NB4 (cell line): ENCODE measurements around a stretch of chr19.

GRCh38 chr19:4555969-4556490 is 3.5 kb downstream of the SEMA6B start:
- RRBS = no CpG with 5 or more reads among the region's 27 CpGs

- RRBS = no CpG with 5 or more reads among the region's 31 CpGs
Observed at GRCh38 chr19:4640592-4641581, 1.6 kb downstream of the TNFAIP8L1 start.

DNA sequence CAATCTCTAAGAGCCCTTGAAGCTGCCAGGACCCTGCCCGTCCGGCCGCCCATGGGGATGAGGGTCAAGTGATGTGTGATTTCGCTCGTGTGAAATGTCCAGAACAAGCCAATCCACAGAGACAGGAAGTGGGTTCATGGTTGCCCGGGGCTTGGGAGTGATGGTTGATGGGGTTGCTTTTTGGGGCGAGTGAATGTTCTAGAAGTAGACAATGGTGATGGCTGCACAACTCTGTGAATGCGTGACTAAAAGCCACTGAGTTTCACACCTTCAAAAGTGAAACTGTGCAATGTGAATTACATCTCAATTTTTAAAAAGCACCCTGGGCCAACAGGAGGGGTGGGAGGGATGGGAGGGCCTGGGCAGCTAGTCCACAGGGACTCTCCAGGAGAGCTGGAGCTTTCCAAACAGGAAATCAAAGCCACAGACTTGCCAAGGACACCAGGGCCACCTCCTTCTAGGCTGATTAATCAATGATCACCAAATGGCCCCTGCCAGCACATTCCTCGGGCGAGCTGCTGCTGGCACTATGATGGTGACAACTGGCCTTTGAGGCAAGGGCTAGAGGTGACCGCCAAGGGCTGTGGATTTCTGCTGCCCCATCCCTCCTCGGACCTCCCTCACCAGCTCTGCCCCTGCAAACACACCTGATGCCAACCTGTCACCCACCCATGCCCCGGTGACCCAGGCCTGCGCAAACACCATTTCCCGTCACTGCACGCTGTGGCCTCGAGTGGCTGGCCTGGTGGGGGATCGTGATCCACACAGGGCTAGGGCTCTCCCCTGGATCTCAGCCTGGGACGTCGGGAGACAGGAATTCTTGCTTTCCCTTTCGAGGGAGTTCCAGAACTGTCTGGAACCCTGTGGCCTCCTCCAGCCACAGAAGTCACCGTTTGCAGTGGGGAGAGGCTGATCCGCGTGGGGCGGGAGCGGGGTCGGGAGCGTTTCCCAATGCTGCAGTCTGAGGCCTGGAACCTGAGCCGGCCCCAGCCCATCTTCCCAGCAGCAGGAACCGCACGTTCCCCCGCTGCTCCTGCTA is 13.8 kb downstream of the DPP9 start:
- RRBS = no CpG with 5 or more reads among the region's 32 CpGs

DNA sequence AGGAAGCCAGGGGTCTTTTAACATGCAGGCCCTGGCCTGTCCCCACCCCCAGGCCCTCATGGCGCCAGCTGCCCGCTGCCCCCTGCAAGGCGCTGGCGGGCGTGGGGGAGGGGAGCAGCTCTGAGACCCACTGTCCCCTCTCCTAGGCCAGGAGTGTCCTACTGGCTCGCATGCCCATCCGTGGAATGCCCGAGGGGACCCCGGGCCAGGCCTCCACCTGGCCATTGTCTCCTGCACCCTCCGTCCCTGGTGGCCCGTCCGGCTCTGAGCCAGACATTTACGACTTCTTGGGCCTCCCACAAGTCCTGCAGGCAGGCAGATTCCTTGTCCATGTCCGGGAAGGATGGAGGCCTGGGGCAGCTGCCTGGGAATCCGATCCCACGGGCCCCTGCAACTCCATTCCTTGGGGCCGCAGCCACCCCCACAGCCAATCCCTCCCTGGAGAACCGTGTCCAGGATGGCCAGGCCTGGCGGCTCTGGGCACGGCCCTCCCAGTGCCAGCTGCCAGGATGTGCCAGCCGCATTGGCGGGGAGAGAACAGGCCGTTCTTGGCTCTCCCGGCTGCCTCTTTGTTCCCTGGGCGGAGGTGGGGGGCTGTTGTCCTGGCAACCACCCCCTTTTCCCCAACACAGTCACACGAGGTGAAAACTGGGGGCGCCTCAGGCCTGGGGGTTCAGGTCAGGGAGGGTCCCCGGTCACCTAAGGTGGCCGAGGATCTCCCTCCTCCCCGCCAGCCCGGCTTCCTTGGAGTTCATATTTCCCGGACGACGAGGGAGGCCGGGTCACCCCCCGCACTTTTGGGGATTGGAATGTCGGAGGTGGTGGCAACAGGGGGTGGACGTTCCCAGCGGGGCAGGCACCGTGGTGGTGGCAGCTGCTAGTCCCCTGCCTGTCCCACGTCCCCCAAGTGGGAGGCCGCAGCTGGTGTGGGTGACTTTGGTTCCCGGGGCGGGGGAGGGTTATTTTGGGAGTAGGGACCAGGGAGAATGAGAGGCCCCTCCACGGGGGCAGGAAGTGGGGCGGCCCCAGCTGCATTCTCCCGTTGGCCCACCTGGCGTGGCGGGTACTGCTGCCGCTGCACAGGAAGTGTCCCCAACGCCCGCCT is 10.6 kb upstream of the PLIN3 start:
- RRBS = 96% methylated on average over 8 of the region's 52 CpGs

- RRBS = no CpG with 5 or more reads among the region's 27 CpGs
Observed at GRCh38 chr19:4910631-4911463, 1.5 kb downstream of the UHRF1 start.

DNA sequence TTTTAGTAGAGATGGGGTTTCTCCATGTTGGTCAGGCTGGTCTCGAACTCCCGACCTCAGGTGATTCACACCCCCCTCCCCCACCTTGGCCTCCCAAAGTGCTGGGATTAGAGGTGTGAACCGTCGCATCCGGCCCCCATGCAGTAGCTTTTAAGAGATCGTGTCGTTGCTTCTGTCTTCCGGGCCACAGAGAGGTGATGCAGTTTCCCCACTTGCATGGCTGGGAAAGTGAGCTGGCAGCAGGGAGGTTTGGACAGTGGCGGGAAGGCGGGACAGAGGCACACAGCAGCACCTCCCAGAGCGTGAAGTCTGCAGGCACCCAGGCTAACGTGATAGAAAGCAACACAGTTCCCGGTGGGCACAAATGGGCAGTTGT is 4.7 kb downstream of the UHRF1 start:
- RRBS = no CpG with 5 or more reads among the region's 13 CpGs

DNA sequence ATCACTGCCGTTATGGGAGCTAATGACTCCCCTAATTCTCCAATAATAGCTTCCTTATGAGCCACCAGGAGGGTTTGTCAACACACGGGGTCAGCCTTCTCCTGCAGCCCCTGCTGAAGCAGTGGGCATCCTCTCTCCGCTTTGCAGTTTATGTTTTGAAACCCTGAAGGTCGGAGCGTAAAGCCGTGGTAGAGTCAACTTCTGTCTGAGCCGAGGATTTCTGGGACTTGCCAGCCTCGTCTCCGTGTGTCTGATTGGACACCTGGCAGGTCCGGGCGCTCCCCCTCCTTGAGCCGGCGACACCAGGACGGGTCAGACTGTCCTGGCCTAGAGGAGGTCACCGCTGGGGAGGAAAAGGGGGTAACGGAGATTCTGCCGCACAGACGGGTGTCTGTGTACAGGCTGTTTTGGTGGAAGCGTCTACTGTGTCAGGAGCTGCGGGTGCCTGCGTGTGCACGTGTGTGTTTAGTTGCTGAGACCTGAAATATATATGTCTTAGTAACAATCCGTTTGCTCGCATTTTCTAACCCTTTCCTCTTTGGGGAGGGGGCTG is 1.8 kb downstream of the KDM4B start:
- RRBS = no CpG with 5 or more reads among the region's 24 CpGs

DNA sequence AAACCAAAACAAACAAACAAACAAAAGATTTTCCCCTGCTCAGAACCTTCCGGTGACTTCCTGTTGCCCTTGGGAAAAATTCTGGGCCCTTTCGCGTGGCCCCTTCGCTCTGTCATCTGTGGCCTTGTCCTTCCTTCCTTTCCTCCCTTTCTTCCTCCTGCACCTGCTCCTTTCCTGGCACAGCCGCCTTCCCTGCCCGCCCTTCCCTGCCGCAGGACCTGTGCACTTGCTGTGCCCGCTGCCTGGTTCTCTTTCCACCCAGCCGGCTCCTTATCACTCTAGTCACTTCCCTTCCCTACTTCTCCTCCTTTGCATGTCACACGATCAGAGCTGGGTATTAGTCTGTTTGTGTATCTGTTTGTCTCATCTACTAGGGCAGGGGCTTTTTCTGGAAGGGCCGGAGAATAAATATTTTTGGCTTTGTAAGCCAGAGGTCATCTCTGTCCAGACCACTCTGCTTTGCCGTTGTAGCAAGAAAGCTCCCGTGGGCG is 5.9 kb downstream of the KDM4B start:
- RRBS = no CpG with 5 or more reads among the region's 14 CpGs

DNA sequence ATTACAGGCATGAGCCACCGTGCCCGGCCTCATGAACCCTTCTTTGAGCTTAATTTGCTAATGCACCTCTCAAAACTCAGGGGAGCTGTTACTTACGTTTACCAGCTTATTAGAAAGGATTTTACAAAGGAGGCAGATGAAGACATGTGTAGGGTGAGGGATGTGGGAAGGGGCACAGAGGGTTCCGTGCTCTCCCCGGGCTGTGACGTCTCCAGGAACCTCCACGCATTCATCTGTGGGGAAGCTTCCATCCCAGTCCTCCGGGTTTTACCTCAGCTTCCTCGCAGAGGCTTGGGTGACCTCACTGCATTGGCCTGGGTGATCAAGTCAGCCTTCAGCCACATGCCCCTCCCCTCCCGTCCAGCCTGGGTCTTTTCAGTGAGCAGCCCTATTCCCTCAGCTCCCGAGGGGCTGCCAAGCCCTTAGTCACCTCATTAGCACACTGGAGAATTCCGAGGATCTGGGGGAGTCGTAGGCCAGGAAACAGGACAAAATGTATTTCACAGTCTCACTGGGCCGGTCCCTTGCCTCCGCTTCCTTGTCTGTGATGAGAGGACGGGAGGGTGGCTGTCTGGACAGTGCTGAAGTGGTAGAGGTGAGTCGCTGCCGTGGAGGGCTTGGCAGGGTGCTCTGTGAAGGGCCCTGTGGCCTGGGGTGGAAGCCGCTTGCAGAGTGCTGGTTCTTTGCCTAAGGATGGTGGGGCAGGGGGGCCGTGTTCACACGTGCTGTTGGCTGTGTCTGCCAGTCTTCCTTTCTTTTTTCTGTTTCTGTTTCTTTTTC is 19.8 kb downstream of the KDM4B start:
- RRBS = 92% methylated on average over 4 of the region's 21 CpGs

GRCh38 chr19:5036447-5037765 is 68.0 kb downstream of the KDM4B start:
- RRBS = no CpG with 5 or more reads among the region's 53 CpGs

GRCh38 chr19:5118563-5119431 is 149.9 kb downstream of the KDM4B start:
- RRBS = no CpG with 5 or more reads among the region's 30 CpGs

GRCh38 chr19:5130260-5130991 is 161.5 kb downstream of the KDM4B start:
- RRBS = no CpG with 5 or more reads among the region's 29 CpGs

- RRBS = 96% methylated on average over 8 of the region's 49 CpGs
Observed at GRCh38 chr19:5151340-5152180, 182.6 kb downstream of the KDM4B start.

- RRBS = no CpG with 5 or more reads among the region's 23 CpGs
Observed at GRCh38 chr19:5207895-5208509, 132.6 kb downstream of the PTPRS start.

- RRBS = 1% methylated on average over 13 of the region's 28 CpGs
Observed at GRCh38 chr19:5292686-5293101, 47.9 kb downstream of the PTPRS start.

GRCh38 chr19:5293102-5294175 is 47.2 kb downstream of the PTPRS start:
- RRBS = 25% methylated on average over 23 of the region's 87 CpGs

DNA sequence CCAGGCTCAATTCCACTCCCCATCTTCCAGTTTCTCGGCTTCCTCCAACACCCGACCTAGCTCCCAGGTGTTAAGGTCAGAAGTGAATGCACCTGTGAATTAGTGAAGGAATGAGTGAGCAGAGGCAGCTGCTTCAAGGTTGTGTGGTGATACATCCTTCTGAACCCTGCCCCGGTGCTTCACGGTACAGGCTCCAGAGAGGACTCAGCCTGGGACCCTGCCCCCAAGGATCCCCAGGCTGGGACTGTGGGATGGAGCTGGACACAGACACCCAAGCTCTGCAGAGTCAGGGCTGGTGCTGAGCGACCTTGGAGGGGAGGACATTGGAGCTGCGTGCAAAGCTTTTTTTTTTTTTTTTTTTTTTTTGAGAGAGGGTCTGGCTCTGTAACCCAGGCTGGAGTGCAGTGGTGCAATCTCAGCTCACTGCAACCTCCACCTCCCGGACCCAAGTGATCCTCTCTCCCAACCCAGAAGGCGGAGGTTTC is 76.2 kb downstream of the SAFB2 start:
- RRBS = no CpG with 5 or more reads among the region's 8 CpGs

DNA sequence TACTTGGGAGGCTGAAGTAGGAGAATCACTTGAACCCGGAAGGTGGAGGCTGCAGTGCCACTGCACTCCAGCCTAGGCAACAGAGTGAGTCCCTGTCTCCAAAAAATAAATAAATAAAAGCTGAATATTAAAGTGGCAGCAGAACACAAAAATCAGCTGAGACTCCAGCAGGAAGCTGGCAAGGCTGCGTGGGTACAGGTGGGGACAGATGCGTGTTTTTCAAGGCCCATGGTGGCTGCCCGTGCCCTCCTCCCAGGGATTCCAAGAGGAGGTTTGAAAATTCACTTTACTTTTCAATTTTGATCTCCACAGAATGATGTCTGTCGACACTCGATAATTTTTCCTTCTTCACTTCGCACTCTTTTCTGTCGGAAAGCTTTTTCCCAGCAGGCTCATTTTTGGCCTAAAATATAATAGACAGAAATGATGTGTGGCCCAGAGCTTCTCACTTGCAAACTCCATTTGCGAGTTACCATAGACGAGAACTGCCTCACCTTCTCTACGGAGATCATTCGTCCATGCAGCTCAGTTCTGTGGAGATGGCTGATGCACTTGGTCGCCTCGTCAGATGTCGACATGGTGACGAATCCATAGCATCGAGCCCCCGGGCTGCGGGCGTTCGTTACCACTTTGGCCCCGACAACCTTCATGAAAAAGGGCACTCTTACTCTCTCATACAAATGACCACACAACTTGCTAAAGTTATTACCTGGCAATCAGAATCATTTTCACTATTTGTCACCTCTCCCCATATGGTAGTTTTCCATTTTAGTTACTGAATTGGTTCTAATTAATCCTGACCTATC is 18.1 kb downstream of the SAFB2 start:
- RRBS = no CpG with 5 or more reads among the region's 22 CpGs

GRCh38 chr19:5623876-5624766 is 1.2 kb downstream of the SAFB start:
- RRBS = 2% methylated on average over 5 of the region's 28 CpGs

DNA sequence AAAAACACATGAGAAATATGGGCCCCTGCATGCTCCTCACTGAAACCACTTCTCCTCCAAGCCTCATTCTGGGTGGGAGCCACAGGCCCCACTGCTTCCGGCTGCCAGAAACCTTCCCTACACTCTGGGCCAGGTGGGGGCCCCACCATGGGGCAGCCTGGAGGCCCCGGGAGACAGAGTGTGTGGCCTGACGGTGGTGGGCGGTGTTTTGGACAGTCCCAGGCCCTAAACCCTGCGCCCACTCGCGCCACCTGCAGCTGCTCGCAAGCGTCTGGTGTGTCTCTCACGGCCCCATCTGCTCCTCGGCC is 5.5 kb downstream of the RPL36 start:
- RRBS = 78% methylated on average over 2 of the region's 11 CpGs